ENCODE results near the gene SLC23A2.

GRCh38 chr20:3888057-3888607, 1.1 kb upstream of the PANK2 start:
- RRBS, result no CpG with 5 or more reads among the region's 14 CpGs

DNA sequence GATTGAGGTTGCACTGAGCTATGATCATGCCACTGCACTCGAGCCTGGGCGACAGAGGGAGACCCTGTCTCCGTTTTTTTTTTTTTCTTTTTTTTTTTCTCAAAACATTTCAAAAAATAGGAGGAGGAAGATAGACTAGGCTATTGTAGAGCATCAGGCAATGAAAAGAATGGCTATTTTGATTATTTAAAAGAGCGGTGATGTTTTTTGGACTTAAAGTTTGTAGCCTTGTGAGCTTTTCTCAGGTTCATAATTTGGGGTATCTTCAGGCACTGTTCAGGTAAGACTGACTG, 6.2 kb downstream of the PANK2 start:
- RRBS, result no CpG with 5 or more reads among the region's 4 CpGs

DNA sequence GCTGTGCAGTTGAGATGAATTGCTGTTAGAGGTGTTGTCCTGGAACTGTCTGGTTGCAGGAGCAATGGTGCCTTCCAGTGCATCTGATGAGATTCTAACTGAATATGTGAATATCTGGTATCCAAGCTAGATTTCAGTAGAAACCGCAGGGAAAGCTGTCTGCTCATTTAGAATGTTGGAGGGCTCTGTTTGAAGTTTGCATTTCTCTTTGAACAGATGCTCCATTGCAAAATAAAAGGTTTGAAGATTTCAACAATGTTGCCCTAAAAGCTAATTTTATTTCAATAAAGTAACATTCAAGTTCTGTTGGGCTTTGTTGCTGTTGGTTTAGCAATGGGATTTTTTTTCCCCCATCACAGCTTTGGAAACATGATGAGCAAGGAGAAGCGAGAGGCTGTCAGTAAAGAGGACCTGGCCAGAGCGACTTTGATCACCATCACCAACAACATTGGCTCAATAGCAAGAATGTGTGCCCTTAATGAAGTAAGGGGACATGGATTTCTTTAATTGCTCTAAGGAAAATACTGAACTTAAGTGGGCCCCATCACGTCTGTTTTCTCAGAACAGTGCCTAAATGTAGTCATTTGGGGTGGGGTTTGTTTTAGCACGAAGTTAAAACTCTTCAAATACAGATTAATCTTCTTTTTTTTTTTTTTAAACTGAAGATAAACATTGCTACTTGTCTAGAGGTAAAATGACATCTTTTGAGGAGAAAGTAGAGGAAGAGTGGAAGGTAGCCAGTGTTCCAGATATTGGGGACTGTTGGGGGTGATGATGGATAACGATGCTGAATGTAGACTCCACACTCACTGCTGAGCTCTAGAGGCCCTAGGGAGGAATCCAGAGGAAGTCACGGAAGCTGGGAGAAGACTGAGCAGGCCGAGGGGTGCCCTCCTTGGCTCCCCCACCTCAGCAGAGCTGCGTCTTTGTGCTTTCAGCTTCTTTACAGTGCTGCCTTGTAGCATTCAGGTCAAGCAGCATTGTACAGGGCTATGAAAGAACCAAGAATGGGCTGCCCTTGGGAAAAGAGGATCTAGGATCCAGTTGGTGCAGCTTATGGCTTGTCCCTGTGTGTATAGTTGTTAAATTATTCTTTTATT, 27.7 kb downstream of the PANK2 start:
- RRBS, result no CpG with 5 or more reads among the region's 9 CpGs

GRCh38 chr20:3917710-3918466, 28.7 kb downstream of the PANK2 start:
- RRBS, result no CpG with 5 or more reads among the region's 6 CpGs

DNA sequence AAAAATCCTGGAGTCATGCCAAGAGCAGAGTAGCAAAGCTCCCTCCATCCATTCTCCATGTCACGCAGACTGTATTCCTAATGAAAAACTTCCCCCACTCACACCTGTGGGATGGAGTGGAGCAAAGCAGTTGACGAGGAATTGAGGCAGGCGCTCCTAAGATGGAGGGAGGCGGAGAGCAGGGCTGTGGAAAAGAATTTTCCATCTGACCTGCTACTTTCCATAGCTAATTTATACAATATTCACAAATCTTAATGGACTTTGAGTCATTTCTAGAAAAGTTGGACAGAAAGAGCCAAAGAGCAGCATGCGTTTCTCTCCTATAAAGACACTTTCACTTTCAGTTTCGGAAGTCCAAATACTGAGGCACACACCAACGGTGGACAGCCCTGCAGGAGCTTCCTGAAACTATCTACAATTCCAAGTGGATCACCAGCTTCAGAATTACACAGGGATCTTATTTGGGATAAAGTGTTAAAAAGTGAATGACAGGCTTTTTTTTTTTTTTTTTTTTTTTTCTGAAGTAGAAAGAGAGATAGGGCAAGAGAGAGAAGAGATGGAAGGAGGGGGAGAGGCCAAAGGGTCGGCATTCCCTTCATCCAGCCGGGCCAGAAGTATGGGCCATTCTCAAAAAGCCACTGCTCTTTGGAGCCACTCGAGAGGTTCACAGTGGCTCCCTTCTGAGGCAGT, 43.5 kb downstream of the PANK2 start:
- RRBS, result no CpG with 5 or more reads among the region's 10 CpGs

DNA sequence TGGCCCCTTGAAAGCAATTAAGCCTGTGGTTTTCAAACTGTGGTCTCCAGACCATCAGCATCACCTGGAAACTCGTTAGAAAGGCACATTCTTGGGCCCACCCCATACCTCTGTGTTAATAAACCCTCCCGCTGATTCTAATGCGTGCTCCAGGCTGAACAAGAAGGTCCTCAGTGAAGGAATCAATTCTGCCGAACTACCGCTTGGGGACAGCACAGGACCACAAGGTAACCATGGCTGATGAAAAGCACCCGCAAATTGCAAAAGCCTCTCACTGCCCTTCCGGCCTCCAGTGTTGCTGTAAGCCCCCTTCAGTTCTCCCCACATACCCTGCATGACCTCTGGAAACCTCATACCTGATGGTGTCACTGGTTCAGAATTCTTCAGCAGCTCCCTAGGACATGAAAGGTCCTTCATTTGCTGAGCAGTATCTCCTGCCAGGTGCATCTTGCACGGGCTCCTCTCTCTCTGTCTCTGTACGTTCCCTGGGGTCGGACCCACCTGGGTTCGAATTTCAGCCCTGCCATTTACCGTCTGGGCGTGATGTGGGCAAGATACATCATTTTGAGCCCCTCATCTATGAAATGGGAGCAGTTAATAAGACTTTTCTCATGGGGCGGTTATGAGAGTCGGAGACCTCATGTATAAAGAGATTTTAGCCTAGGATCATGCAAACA, 39.9 kb upstream of the SMOX start:
- RRBS, result no CpG with 5 or more reads among the region's 15 CpGs

DNA sequence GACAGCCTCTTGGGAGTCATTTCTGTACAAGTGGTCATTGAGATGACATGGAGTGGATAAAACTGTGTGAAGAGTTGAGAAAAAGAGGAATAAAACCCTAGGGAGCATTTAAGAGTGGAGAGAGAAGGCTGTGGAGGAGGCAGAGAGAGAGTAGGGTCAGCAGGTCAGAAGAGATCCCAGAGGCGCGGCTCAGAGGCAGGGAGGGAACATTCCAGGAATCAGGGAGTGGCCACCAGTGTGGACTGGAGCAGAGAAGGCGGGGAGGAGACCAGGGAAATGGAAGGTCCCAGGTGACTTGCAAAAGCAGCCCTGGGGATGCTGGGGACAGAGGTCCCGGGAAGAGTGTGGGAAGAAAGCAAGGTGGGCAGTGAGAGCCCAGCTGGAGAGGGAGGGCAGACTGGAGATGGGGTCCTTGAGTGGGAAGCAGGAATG, 31.6 kb downstream of the ADRA1D start:
- RRBS, result no CpG with 5 or more reads among the region's 4 CpGs

DNA sequence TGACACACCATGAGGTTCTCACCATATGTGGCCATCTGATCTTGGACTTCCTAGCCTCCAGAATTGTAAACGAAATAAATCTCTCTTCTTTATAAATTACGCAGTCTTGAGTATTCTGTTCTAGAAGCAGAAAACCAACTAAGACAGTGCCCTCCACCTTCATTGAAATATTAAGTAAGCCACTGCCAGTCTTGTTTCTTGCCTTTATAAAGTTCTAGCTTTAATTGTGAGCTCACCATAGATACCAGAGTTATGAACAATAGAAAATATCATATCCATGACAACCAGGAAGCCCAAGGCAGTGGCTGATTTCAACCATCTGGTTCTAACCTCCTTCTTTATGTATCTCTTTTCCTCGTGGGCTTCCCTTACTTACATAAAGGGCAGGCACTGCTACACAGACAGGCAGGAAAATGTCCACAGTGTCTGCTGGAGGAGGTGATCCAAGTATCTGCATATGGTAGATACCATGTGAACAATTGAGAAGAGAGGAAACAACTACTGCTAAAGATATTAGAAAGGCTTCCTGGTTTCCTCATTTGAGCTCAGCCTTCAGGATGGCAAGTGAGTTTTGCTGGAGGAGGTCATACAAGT, 29.8 kb upstream of the PRNP start:
- RRBS, result no CpG with 5 or more reads among the region's 3 CpGs

DNA sequence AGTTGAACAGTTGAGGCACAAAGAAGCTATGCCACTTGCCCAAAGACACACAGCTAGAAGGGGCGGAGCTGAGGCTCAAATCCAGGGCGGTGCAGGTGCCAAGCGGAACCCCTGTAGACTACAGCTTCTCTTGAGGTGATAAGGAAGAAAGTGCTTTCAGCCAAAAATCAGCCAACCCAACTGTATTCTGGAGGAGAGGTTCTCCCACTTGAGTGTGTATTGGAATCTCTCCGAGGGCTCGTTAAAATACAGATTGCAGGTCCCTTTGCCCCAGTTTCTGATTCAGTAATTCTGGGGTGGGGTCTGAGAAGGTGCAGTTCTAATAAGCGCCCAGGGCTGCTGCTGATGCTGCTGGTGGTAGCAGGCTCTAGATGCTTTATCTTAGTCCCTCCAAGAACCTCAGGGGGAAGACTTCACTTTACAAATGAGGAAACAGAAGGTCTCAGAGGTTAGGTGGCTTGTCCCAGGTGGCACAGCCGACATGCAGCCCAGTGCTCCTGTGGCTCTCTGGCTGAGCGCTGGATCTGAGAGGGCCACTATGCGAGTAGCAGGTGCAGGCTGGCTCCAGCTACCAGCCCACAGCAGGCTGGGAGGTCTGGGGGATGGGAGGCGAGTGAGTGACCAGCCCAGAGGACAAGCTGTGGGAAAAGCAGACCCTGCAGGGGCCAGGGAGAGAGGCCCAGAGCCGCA, 10.9 kb downstream of the RASSF2 start:
- RRBS, result no CpG with 5 or more reads among the region's 11 CpGs

GRCh38 chr20:4886015-4886272, 62.5 kb upstream of the RASSF2 start:
- RRBS, result no CpG with 5 or more reads among the region's 4 CpGs

GRCh38 chr20:5001173-5002022, at the start of gene SLC23A2:
Gene SLC23A2 (minus strand): TSS chr20:5001510.
- RRBS, result 2% methylated on average over 47 of the region's 85 CpGs

DNA sequence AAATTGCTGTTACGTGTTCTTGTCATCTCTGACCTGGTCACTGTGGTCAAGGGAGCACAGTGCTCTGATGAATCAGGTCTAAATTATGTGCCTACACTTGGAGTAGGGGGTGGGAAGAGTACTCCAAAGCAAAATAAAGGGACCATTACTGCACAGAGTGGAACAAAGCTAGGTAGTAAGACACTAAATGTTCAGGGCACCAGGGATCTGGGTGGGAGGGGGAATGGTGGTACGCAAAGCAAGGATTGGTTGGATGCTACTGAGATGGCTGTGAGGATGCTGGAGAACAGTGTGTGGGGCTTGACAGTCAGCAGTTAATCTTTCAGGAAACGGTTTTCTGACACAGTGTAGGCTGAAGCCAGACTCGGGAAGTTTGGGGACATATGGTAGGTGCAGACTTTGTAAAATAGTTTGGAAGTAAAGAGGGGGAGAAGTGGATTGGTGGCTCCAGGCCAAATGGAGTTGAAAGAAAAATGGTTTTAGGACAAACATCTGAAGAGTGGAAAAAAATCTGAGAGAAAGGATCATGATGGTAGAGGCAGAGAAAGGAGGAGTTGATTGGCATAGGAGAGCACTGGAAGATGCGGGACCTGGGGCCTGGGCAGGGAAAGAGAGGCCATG, 30.2 kb downstream of the CDS2 start:
- RRBS, result no CpG with 5 or more reads among the region's 5 CpGs

- RRBS, result no CpG with 5 or more reads among the region's 9 CpGs
Measured at GRCh38 chr20:5165226-5165889, 38.5 kb downstream of the CDS2 start.

GRCh38 chr20:5168337-5169442, 41.9 kb downstream of the CDS2 start:
- RRBS, result no CpG with 5 or more reads among the region's 6 CpGs

DNA sequence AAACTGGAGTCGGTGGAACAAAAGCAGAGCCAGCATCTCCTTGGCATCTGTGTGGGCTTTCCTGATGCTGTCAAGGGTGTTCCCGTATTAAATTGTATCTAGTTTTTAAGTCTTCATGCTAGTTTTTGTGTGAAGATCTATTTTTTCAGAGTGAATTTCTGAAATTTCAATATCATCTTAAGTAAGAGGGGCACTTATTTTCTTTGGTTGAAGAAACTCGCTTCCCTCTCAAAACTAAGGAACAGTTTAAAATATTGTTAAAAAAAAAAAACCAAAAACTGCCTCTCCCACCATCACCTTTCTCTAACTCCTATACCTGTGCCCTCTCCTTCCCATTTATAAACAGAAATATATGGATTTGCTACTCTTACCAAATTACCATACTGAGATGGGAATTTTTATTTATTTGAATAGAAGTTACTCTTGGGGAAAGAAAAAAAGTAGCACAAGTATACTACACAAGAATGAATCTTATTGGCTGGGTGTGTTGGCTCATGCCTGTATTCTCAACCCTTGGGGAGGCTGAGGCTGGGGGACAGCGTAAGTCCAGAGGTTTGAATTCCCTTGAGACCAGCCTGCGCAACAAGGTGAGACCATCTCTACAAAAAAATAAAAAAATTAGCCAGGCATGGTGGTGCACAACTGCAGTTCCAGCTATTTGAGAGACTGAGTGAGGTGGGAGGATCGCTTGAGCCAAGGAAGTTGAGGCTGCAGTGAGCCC, 46.6 kb downstream of the GPCPD1 start:
- RRBS, result no CpG with 5 or more reads among the region's 6 CpGs

GRCh38 chr20:5572711-5573385, 38.0 kb downstream of the GPCPD1 start:
- RRBS, result no CpG with 5 or more reads among the region's 5 CpGs

DNA sequence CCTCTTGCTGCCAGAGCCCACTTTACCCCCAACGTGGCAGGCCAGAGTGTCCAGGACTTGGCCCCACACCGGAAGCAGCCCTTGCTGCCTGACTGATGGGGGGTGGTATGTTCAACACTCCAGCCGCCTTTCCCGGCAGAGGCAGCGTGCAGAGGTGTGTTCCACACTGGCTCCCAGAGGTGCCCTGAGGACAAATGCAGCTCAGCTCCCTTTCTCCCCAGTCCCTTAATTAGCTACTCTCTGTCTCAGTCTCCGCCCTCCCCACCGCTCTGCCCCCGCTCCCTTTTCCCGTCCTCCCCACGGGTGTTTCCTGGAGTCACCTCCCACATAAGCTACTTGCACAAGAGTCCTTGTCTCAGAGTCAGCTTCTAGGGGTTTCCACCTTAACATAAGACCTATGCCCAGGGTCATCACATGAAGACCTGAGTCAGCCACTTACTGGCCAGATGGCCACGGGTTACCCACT, 61.7 kb upstream of the SHLD1 start:
- RRBS, result 63% methylated on average over 3 of the region's 11 CpGs

DNA sequence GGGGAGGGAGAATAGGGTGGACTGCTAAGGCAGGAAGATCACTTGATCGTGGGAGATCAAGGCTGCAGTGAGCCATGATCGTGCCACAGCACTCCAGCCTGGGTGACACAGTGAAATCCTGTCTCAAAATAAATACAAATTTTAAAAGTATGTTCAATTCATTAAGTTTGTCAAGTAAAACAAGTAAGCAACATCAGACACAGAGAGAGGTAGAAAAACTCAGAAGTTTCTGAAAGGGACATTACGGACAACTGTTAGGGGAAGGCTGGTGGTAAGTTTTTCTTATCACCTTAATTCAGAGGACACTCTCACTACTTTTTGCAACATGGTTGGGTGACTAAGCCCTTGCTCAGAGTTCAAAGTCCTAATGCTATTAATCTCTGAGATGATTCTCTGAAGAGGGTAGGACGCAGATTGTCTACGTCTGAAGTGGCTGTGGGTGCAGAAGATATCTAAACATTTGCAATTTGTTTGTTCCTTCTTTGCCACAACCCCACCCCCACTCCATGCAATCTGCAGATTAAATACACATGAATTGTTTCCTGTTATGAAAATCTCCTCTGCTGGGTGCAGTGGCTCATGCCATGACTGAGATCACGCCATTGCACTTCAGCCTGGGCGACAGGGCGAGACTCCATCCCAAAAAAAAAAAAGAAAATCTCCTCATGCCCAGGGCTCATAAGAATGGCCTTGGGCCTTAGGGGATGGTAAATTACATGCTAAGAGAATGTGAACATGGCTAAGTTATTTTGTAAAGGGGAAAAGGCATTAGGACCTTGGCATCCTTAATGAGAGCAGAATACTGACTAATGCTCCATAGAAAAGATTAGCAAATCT, 12.9 kb upstream of the SHLD1 start:
- RRBS, result no CpG with 5 or more reads among the region's 8 CpGs

GRCh38 chr20:6041753-6042276, 12.0 kb downstream of the LRRN4 start:
- RRBS, result no CpG with 5 or more reads among the region's 30 CpGs

GRCh38 chr20:6561296-6561624, 206.2 kb upstream of the BMP2 start:
- RRBS, result no CpG with 5 or more reads among the region's 5 CpGs

All from Jurkat, Clone E6-1 (cell line).